Measurements from ENCODE around the gene GPR160.

DNA sequence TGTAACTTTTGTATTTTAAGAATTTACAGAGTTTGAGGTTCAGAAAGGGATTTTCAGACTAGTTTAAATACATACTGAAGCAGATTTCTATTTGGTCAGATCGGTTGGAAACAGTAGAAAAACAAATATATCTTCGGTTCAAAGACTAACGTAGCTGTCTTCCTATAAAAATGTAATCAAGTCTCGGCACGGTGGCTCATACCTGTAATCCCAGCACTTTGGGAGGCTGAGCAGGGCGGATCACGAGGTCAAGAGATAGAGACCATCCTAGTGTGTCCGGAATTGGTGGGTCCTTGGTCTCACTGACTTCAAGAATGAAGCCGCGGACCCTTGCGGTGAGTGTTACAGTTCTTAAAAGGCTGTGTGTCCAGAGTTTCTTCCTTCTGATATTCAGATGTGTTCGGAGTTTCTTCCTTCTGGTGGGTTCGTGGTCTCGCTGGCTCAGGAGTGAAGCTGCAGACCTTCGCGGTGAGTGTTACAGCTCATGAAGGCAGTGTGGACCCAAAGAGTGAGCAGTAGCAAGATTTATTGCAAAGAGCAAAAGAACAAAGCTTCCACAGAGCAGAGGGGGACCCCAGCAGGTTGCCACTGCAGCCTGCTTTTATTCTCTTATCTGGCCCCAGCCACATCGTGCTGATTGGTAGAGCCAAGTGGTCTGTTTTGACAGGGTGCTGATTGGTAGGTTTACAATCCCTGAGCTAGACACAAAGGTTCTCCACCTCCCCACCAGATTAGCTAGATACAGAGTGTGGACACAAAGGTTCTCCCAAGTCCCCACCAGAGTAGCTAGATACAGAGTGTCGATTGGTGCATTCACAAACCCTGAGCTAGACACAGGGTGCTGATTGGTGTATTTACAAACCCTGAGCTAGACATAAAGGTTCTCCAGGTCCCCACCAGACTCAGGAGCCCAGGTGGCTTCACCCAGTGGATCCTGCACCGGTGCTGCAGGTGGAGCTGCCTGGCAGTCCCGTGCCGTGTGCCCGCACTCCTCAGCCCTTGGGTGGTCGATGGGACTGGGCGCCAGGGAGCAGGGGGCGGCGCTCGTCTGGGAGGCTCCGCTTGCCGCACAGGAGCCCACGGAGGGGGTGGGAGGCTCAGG, 80.6 kb upstream of the BCHE start:
- PRO-cap = unidirectional peak, plus-strand start at position 905 of the sequence

DNA sequence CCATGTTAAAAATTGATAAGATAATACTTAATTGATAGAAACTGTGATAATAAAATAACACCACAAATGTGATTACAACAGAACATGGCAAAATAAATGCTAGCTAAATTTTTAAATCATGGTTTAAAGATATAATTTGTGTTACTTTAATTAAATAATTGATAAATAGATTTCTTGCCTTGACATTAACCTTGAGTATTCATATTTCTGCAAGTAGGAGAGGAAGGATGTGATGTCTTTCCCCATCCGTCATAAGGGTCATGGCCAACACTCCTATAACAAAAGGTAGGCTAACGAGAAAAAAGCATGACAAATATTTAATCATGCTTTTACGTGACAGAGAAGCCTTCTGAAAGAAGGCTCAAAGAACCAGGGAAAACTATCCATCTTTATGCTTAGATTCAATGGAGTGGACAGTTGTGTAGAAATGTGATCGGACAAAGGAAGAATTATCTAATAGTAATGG, 135.2 kb downstream of the SERPINI1 start:
- PRO-cap = no peak

- PRO-cap = no peak
Measured at GRCh38 chr3:167874703-167875173, 139.2 kb downstream of the SERPINI1 start.

DNA sequence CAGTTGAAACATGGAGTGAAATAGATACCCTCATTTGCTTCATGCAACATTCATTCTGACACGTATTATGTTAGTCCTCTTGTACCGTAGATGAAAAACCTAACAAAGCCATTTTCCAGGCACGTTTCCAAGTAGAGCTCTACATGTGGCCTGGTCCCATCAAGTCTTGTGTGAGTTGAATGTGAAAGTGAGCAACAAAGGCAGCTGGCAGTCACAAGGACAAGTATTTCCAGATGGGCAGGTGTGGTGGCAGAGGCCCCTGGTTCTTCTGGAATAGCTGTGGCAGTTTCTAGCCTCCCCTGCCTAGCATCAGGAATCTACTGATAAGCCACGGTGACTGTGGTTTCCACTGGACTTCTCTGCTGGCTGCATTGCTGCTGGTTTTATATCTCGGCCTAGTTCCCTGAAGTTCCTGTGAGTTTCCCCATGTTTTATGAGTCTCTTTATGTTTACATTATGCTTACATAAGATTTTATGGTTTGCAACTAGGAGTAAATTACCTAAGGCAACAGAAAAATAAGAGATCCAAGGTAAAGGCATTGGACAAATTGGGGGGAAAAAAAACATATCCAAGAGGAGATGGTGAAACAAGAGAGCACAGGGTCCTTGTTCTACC, 117.6 kb downstream of the GOLIM4 start:
- PRO-cap = no peak

DNA sequence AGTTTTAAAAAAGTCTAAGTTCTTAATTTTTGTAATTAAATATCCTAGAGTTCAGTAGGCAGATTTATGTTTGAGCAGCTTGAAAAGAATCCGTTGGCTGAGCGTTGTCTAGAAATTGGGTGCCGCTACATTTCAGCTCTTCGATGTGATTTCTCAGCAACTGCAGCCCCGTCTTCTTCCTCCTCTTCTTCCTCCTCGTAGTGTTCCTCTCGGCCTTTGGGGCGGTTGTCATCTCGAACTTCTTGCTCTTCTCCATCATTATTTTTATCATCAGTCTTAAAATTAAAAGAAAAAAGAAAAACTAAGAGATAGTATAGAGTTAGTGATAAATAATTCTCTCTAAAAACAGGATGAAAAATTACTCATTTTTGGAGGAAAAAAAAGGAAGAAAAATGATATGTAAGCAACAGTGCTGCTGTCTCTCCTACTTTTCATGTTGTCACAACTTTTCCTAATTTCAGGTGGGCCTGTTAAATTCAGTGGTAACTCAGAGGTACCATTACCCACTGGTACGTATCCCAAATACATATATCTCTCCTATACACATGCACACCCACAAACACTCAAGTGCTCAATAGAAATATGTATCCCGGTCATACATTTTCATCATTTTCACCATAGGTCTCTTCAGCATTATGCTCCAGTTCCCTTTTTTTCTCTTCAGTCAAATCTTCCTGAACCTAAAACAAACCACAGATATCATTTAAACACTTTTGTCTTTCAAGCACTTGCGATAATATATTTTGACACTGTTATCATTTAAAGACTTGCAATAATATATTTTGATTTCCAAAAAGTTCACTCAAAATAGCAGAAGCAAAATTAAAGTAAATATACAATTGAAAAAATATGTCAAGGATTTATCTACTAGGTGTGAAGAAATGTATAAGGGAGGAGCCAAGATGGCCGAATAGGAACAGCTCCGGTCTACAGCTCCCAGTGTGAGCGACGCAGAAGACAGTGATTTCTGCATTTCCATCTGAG, 85.3 kb downstream of the GOLIM4 start:
- PRO-cap = unidirectional peak, plus-strand start at position 888 of the sequence

DNA sequence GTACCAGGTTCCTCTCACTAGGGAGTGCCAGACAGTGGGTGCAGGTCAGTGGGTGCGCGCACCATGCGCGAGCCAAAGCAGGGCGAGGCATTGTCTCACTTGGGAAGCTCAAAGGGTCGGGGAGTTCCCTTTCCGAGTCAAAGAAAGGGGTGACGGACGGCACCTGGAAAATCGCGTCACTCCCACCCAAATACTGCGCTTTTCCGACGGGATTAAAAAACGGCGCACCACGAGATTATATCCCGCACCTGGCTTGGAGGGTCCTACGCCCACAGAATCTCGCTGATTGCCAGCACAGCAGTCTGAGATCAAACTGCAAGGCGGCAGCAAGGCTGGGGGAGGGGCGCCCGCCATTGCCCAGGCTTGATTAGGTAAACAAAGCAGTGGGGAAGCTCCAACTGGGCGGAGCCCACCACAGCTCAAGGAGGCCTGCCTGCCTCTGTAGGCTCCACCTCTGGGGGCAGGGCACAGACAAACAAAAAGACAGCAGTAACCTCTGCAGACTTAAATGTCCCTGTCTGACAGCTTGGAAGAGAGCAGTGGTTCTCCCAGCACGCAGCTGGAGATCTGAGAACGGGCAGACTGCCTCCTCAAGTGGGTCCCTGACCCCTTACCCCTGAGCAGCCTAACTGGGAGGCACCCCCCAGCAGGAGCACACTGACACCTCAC, 84.5 kb downstream of the GOLIM4 start:
- PRO-cap = unidirectional peak, plus-strand start at position 119 of the sequence

- PRO-cap = no peak
Measured at GRCh38 chr3:168028906-168029346, 66.8 kb downstream of the GOLIM4 start.

- PRO-cap = no peak
Measured at GRCh38 chr3:168165409-168165947, 69.8 kb upstream of the GOLIM4 start.

- PRO-cap = no peak
Measured at GRCh38 chr3:168570856-168571244, 475.1 kb upstream of the GOLIM4 start.

- PRO-cap = no peak
Measured at GRCh38 chr3:169133570-169134336, 529.8 kb downstream of the MECOM start.

DNA sequence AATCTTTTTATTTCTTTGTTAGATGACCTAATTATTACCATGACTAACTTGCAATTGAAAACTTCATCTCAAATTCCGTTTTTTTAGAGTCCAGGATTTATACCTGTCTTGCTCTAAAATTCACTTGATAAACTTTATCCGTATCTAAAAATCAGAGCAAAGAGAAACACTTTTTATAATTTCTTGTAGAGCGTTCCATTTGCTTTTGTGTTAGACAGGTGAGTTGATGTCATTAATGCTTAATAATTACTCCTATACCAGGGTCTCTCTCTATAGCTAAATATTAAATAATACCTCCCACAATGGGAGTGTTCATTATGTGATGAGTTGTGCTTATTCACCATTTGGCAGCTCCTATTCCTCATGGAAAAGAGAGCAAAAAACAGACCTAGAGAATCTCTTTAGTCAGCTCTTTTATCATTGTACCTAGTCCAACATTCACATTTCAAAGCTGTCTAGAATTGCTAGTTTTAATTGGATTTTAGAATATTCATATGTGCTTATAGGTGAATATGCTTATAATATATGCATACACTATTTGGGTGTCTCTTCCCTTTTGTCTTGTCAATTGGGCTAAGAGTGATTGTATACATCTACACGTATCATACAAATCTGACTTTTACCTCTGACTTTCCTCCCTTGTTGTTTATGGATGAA, 522.2 kb downstream of the MECOM start:
- PRO-cap = no peak

- PRO-cap = no peak
Measured at GRCh38 chr3:169243008-169243543, 420.4 kb downstream of the MECOM start.

DNA sequence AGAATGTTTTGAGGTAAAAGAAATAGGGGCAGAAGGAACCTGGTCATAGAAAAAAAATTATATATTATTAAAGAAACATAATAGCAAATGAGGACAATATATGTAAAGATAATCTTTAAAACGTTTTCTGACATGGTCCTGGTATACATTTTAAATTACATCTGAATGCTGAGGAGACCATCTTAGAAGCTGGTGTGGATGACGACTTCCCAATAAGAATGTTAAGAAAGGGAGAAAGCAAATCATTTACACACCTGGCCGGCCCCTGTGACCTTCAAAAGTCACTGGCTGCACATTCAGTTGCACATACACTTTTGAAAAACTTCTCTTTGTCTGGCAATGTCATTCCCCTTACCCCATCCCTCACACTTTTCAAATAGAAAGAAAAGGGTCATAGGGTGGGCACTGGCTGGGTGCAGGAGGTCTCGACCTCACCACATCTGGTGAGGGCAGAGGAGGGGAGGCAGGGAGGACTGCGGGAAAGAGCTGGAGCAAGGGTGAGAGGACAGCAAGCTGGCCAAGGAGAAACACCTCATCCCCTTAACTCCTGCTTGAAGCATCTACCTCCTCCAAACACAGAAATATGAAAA, 391.0 kb downstream of the MECOM start:
- PRO-cap = no peak

DNA sequence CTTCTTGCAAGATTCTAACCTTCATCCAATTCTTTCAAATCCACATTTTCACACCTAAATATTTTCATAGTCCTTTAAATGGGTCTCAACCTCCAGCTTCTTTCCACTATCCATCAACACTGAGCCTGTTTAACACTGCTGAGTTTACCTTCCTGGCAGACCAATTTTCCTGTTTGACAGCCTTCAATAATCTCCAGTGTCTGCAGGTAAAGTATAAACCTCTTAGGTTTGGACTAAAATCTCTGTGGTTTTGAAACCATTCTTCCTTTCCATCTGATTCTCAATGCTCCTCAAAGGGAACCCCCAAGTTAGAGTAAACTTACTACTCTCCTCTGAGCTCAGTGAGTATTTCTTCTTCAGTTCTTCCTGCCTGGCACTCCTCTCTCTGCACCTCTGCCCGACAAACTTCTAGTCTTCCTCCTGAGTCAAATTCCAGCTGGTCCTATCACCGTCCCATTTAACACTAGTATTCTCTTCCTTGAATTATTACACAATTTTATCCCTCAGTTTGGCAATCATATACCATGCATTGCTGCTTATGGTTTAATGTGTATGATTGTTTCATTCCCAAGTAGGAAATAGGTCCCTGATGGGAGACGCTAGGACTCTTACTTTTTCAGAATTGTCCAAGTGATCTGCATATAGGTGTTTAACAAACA, 279.9 kb downstream of the MECOM start:
- PRO-cap = no peak

DNA sequence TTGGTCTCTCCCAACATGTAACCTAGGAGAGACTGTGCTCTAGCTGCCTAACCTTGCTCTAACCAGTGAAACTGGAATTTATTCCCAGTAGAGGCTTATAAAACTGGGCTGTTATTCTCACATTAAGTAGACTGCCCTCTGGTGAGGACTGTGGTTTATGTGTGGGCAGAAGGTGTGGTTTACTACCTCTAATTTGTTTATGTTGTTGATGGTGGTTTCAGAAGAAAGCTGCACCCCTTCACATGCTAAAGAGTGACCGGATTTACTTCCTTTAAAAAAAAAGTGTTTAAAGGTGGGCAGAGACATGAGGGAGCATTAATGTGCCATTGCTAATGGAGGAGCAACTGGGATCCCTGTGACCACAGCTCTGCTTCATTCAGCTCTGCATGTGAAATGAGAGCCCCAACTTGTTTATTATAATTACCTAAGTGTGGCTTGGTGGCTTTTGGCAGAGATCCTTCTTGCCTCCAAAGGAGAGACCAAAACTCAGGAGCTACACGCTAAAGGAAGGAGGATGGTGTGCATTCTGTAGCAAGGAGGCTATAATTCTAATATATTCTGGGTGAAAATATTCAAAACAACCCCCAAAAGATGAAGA, 273.1 kb downstream of the MECOM start:
- PRO-cap = no peak

DNA sequence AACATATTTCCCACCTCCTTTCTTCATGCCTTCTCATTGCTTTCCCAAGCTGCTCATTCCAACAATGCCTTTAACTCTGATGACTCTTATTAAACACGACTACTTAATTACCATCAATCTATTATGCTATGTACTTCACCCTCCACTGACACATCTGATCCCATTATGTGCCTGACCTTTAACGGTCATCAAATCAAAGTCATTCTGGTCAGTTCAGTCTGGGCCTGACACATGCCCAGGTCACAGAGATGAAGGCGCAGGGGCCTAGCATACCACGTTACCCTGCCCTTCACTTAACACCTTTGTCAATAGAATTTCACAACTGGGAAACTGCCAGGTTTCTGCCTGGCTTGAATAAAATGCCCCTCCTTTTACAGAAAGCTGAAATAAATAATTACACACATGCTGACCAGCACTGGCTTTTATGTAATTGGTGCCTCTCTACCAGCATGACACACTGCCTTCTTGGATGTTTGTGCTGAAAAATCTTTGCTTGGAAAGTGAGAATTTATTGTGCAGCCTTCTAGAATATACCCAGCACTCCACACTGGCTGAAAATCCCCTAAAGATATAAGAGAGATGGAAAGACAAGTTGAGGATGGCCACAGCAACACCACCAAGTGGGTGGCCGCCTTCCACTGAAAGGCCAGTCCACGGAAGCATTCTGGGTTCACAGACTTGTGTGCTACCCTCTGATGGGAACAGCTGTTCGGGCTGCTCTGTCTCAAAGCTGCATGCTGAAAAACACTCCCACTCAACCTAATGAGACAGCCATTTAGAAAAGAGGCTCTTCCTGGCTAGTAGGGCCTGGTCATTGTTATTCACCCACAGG, 39.4 kb downstream of the MECOM start:
- PRO-cap = no peak

GRCh38 chr3:169698979-169699395, 35.5 kb upstream of the MECOM start:
- PRO-cap = no peak

DNA sequence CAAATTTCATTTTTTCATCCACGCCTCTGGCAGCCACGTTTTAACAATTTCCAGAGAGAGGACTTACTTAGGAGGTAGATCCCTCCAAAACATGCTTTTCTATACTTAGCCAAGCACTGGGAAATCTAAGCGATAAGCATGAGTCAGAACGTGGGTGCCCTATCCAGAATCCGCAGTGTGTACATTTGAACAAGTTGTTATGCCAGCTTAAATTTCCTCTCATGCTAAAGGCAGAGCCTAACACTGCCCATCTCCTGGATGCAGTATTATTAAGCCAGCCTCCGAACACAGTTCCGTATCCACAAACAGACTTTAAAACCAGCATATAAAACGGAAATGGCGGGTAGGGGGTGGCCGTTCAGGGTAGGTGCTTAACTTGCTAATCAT, 1.1 kb upstream of the LRRIQ4 start:
- PRO-cap = unidirectional peak, plus-strand start at position 342 of the sequence

GRCh38 chr3:170037392-170038571, at the start of gene GPR160:
TSS of gene GPR160 (plus strand) at chr3:170037995.
- PRO-cap = bidirectional peak, plus-strand start at chr3:170038197, minus-strand start at chr3:170038008; unidirectional peak, minus-strand start at chr3:170038440

GRCh38 chr3:170128635-170129609, 52.6 kb downstream of the PHC3 start:
- PRO-cap = no peak

Measured in endodermal cell (in vitro differentiated cells).